Esophagus squamous epithelium (tissue), 4 donors: ENCODE measurements around a stretch of chr6.

- PRO-cap = no peak
- RAMPAGE, long total RNA, 4 experiments = no peak in any of the 4 experiments
Measured at GRCh38 chr6:166437551-166438335, 55.0 kb upstream of the MPC1 start.

- PRO-cap = no peak
- RAMPAGE, long total RNA, 4 experiments = no peak in any of the 4 experiments
Measured at GRCh38 chr6:166475845-166476133, 93.0 kb upstream of the MPC1 start.

DNA sequence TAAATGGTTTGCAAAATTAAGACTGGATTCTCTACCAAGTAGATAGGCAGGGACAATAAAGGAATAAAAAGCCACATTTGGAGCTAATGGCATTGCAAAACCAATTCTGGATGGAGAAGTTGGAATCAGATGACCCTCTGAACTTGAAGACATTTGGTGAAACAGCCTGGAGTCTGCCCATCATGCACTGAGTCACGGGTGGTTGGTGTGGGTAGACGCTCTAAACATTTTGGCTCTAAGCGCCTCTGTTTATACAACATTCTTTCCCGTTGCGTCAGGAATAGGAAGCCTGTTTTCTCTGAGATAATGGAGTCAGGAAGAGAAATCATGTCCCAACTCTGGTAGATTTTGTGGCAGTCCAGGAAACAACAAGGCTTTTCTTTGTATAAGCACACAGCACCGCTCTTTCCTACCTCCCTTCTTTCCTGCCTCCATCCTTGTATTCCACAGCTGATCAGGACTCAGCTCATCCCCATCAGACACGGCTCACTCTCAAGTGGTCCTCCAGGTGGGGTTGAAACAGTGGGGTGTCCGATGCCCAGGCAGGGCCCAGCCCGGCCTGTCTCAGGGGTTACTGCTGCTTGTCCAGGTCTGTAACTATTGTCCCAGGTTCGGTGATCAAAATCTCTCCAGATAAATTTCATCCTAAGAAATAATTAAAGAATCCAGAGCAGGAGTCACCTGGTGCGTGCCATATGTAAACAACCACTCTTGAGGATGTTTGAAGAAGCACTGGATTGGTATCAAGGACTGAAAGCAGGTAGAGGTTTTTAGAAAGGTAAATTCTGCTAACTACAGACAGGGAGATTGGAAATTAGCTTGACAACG is 12.1 kb upstream of the RAMACL start:
- PRO-cap = bidirectional peak, plus-strand start at position 344 of the sequence, minus-strand start at position 194 of the sequence
- RAMPAGE, long total RNA, 4 experiments = no peak in any of the 4 experiments

GRCh38 chr6:166640324-166640921 is 13.4 kb upstream of the RPS6KA2 start:
- PRO-cap = no peak
- RAMPAGE, long total RNA, 4 experiments = no peak in any of the 4 experiments

GRCh38 chr6:166942737-166943338 is 13.5 kb downstream of the RNASET2 start:
- PRO-cap = no peak
- RAMPAGE, long total RNA, 4 experiments = no peak in any of the 4 experiments

DNA sequence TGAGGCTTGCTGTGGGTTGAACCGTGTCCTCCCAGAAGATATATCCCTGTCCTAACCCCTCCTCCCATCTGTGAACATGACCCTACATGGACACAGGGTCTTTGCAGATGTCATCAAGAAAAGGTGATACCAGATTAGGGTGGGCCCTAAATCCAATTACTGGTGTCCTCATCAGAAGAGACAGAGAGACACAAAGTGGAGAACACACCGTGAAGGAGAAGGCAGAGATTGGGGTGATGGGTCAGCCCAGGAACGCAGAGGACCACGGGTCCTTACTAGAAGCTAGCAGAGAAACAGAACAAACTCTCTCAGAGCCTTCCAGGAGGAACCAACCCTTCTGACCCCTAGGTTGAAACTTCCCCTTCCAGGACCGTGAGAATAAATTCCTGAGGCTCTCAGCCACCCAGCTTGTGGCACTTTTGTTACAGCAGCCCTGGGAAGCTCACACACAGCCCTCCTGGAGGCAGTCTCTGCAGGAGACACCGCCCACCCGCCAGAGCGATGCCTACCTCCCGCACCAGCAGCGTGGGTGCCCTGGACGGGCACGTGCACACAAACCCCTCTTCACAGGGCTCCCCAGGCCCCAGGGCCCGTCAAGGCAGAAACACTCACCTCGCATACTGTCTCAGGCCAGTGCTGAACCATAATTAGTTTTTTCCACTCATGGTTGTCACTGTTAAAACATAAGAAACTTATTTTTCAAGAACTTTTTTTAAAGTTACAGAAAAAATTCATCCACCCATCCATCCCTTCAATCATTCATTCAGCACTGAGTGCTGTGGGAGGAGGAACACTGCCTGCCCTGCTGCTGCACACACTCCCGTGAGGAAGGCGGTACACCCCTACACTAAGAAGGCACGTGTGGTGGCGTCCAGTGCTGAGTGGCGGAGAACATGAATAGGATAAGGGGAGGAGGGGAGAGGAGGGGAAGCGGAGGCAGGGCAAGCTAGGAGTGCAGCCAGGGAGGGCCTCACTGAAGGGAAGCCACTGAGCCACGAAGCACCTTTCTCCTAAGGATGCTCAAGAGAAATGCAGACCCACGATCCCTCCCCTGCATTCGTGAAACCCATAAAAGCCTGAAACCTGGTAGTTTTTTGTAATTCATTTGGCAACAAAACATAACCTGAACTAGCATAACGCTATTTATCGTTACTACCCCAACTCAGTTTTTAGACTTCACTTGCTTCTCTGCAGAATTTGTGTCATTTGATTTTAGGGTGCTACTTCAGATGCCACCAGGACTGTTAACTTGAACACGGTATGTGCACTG is 4.0 kb downstream of the RNASET2 start:
- PRO-cap = no peak
- RAMPAGE, long total RNA, 4 experiments = no peak in any of the 4 experiments

GRCh38 chr6:166998075-166998534 is 1.1 kb upstream of the CEP43 start:
- PRO-cap = no peak
- RAMPAGE, long total RNA, 4 experiments = no peak in any of the 4 experiments

DNA sequence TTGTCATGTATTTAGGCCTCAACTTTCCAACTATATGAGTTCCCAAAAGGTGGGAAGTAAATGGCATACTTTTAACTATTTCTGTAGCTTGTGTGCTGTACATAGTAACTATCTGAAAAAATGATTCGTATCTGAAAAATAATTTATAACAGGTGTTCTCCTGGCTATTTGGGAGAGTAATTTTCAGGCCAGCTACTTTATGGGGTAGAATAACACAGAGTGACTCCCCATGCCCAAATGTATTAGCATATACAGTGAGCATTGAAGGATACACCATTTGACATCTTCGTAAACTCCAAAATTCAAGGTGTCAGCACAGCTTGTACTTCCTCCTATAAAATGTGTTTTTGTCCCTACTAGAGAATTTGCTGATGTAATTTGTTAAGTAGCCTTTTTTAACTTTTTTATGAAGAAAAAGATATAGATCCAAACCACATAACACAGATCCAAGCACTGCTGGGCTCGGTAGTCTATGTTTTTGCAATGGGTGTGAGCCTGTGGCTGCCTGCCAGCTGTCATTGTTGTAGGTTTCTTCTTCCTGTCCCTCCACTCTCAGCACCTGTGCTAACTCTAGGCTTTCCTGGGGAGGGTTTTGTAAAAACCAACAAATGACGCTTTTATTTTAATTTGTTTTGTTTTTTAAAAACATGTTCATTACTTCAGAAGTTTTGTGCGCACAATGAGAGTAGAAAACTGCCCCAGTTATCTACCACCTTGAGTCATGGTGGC is 3.4 kb upstream of the CCR6 start:
- PRO-cap = no peak
- RAMPAGE, long total RNA, 4 experiments = no peak in any of the 4 experiments

GRCh38 chr6:167223876-167224416 is 66.2 kb upstream of the GPR31 start:
- PRO-cap = no peak
- RAMPAGE, long total RNA, 4 experiments = no peak in any of the 4 experiments

DNA sequence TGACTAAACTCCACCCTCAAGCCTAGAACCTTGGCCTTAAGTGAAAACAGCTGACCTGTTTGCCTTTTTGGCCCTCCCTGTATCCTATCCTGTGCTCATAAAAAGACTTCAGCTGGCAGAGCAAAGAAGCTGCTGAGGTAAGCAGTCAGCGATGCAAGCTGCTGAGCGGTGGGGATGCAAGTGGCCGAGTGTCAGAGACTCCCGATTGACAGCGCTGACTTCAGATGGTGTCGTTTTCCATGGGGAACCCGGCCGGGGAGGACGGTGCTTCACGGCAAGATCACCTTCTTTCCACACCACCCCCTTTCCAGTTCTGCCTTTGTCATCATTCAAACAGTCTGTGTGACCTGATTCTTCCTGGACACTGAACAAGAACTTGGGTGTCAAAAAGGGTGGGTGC is 53.0 kb upstream of the UNC93A start:
- PRO-cap = no peak
- RAMPAGE, long total RNA, 4 experiments = no peak in any of the 4 experiments

DNA sequence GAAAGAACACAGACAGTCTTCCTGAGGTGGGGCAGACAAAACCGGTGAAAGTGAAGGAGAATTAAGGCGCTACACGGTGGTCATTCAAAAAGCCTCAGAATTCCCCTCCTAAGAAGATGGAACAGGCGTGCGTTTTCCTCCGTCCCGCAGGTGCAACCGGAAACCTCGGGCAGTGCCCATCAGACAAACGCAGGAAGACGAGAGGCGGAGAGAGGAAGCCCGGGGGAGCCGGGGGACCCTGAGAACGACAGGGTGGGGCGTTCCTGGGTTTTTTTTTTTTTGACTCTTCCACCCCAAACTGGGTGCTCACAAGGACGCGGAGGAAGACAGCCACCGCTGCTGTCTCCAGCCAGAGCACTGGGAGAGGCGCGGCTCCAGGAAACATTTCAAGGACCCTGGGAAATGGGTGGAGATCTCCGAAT is 25.4 kb downstream of the TTLL2 start:
- PRO-cap = no peak
- RAMPAGE, long total RNA, 4 experiments = no peak in any of the 4 experiments

DNA sequence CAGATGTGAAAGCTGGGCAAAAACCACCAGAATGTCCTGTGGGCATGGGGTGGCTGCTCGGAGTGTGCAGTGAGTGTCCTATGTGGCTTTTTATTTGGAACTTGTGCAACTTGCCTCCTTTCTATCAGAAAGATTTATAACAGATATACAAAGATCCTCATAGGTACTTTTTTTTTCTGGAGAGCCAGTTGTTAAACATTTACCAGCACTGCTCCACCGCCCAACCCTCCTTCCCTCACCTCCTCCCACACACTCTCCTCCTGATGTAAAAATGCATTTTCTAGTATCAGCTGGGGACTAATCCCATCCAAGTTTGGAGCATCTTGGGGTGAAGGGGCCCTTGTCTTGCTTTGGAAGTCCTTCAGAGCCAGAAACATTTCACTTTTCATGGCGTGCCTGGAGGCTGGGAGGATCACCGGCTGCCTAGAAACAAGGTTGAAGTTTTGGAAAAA is 165.3 kb upstream of the AFDN start:
- PRO-cap = no peak
- RAMPAGE, long total RNA, 4 experiments = no peak in any of the 4 experiments

GRCh38 chr6:167698929-167700185 is 127.4 kb upstream of the AFDN start:
- PRO-cap = bidirectional peak, plus-strand start at chr6:167699709, minus-strand start at chr6:167699516
- RAMPAGE, long total RNA, 4 experiments = no peak in any of the 4 experiments

DNA sequence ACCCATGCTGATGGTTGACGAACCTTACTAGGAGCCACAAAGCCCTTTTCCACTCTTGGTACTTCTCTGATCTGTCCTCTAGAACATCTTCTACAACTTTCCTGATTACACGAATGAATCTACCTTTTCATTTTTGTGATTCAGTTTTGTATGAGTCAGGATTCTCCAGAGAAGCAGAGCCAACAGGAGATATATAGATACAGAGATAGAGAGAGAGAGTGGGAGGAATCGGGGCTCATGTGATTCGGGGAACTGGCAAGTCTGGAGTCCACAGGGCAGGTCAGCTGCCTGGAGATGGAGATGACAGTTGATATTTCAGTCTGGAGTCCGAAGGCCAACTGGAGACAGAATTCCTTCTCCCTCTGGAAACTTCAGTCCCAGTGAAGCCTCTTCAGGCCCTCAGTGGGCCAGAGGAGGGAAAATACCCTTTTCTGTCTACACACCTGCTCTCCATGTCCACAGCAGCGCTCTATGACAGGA is 44.1 kb upstream of the AFDN start:
- PRO-cap = no peak
- RAMPAGE, long total RNA, 4 experiments = no peak in any of the 4 experiments

- PRO-cap = no peak
- RAMPAGE, long total RNA, 4 experiments = no peak in any of the 4 experiments
Measured at GRCh38 chr6:167856771-167857321, 30.1 kb downstream of the AFDN start.

- PRO-cap = no peak
- RAMPAGE, long total RNA, 4 experiments = no peak in any of the 4 experiments
Measured at GRCh38 chr6:167892632-167893317, 66.1 kb downstream of the AFDN start.

- PRO-cap = no peak
- RAMPAGE, long total RNA, 4 experiments = no peak in any of the 4 experiments
Measured at GRCh38 chr6:167934437-167934929, 63.0 kb upstream of the KIF25 start.

GRCh38 chr6:167965291-167966158 is 31.9 kb upstream of the KIF25 start:
- PRO-cap = no peak
- RAMPAGE, long total RNA, 4 experiments = start-site peak on the plus strand in 1 of 4 experiments, at chr6:167965989-167966023 at its widest, 31 reads per replicate

GRCh38 chr6:167966490-167967051 is 30.9 kb upstream of the KIF25 start:
- PRO-cap = no peak
- RAMPAGE, long total RNA, 4 experiments = no peak in any of the 4 experiments

DNA sequence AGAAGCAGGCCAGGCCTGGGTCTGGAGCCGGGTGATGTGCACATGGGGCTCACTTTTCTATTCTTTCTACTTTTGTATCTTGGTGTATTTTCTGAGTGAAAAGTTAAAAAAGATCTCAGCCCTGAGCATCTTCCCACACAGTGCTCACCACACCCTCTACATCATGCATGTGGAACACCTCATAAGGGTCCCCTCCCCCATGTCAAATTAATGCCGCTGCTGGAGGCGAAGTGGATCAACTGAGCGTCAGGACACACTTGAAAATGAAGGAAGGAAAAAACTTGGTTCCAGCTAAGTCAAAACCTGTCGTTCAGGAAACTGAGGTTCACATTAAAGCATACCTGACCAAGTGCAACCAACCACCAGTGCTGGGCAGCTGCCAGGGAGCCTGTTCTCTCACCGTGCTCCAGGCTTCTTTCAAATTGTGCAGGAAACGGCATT is 32.2 kb downstream of the KIF25 start:
- PRO-cap = no peak
- RAMPAGE, long total RNA, 4 experiments = no peak in any of the 4 experiments